Natural killer cell (primary cell): ENCODE measurements around a stretch of chr3.

GRCh38 chr3:66110665-66111306 is 72.1 kb upstream of the MAGI1 start:
- PRO-cap = no peak

GRCh38 chr3:66297974-66298450 is 77.2 kb downstream of the SLC25A26 start:
- PRO-cap = no peak

- PRO-cap = no peak
Measured at GRCh38 chr3:66431335-66432167, 69.3 kb downstream of the LRIG1 start.

GRCh38 chr3:66485524-66486066 is 15.2 kb downstream of the LRIG1 start:
- PRO-cap = no peak

DNA sequence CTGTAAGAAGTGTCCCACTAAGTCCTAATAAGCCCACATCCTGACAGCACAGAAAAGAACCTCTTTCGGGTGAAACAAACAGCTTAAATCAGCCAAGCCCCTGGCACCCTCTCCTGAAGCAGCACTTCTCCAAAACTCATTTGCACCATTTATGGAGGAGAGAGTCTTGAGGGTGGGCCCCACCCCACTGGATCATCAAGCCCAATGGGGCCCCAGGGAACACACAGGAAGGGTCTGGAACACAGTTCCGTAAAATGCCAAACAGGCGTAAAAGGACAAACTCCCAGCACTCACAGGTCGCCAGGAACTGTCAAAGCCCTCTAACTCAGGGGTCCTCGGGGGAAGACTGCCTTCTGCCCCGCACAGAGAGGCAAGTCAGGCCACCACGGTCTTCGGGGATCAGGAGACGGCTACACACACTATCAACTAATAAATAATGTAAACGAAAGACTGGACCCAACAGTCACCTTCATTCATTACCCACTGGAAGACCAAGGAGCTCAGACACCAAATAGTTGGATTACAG is 1.5 kb downstream of the LRIG1 start:
- PRO-cap = no peak

DNA sequence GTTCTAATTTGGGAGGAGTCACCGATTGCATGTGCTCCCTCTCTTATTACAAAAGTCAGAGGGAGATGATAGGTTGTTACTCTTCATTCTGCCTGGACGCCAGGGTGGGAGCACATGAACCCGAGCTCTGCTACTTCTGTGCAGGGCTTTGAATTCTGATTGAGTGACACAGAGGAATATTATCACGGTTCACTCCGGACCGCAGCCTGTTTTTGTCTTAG is 36.9 kb upstream of the LRIG1 start:
- PRO-cap = no peak

- PRO-cap = no peak
Measured at GRCh38 chr3:66809656-66810106, 188.4 kb upstream of the KBTBD8 start.

- PRO-cap = no peak
Measured at GRCh38 chr3:66822247-66822705, 175.8 kb upstream of the KBTBD8 start.

DNA sequence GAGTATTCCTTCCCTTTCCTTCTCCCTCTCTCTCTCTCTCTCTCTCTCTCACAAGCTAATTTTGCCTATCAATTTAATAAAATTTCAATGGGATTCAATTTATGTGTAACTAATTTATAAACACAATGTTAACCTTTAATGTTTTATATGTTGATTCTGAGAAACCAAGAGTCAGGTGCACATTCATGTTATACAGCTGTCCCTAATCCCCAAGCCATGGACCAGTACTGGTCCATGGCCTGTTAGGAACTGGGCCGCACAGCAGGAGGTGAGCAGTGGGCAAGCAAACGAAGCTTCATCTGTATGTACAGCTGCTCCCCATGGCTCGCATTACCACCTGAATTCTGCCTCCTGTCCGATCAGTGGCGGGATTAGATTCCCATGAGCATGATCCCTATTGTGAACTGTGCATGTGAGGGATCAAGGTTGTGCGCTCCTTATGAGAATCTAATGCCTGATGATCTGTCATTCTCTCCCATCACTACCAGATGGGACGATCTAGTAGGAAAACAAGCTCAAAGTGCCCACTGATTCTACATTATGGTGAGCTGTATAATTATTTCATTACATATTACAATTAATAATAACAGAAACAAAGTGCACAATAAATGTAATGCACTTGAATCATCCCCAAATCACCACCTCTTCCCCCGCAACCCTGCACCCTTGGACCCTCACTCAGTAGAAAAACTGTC is 178.3 kb downstream of the SUCLG2 start:
- PRO-cap = no peak

GRCh38 chr3:67685448-67685888 is 31.1 kb upstream of the SUCLG2 start:
- PRO-cap = no peak

GRCh38 chr3:68635400-68635778 is 297.0 kb downstream of the TAFA4 start:
- PRO-cap = no peak

DNA sequence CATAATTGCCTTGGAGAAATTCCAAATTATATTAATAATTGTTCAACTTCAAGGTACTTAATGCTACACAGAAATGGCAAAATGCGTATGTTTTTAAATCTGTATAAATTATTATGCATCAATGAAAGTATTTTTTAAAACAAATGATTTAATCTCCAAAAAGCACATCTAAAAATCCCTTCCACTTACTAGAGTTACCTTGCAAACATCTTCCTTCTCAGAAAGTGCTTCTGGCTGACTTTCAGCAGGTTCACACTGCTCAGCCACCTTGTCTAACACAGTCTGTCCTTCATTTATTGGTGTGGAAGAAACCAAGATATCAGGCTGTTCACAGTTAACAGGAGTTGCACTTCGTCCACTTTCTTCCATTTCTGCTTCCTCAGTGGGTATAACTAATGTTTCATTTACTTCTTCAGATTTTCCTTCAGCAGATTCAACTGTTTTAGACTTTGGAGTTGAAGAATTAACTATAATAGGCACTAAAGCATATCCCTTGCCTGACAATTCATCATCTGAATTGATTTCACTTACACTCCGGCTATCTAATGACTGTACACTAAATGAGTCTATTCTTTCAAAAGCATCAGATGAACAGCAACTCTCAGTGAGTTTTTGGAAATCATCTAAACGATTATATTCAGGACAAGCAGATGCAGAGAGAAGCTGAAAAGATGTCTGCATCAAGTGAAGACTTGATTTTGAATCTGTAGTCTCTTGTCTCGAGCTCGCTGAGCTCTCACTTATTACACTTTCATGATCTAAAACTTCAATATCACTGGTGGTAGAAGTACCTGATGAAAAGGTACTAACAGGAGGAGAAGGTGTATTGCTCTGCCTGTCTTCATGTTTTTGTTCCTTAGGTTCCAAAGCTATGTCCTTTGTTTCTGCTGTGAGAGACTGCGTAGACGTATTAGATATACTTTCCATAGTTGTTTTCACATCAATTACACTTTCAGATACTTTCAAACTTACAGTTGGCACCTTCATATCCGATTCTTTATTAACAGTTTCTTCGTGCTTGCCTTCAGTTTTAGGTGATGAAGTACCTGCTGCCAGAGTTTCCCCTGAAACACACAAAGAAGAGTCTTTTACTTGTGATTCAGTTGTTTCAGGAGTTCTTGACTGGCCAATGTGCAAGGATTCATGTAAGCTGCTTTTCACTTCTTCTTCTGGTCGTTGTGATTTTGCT is 4.6 kb downstream of the TMF1 start:
- PRO-cap = no peak

GRCh38 chr3:69052825-69053363 is 761 bp upstream of the TMF1 start:
- PRO-cap = no peak

DNA sequence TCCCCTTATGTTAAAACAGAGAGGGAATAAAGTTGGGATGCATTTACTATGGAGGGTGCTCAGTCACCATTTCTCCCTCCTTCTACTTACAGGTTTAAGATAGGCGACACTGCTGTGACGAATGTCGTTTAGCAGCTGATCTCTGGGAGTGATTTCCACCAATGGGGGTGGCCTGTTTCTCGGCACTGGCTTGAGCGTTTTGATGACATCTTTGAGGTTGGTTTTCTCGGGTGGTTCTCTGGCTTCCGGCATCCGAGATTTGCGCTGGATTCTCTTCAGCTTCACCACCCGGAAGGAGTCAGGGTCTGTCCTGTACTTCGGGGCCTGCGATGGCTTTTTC is 3.8 kb downstream of the LMOD3 start:
- PRO-cap = no peak

DNA sequence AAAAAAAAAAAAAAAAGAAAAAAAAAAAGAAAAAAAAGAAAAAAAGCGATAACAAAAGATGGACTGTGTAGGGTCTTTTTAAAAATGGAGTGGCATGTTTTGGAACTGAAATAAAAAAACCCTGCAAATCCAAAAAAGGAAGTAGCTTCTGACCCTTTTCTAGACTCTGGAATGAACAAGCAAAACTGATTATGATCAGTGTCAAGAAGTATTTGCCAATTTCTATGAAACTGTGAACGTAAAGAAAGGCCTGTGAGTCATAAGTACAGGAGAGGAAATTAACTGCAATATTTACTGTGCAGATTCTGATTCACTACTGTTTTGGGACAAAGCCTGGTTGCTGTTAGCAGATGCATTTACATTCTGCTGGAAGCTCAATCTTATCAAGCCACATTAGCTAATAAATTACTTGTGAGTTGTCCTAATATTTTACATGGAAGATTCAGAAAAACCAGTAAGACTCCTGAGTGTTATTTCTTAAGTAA is 90.0 kb upstream of the LMOD3 start:
- PRO-cap = no peak

GRCh38 chr3:69249807-69250492 is 127.6 kb upstream of the LMOD3 start:
- PRO-cap = no peak

GRCh38 chr3:69287625-69288100 is 98.2 kb downstream of the FRMD4B start:
- PRO-cap = no peak

DNA sequence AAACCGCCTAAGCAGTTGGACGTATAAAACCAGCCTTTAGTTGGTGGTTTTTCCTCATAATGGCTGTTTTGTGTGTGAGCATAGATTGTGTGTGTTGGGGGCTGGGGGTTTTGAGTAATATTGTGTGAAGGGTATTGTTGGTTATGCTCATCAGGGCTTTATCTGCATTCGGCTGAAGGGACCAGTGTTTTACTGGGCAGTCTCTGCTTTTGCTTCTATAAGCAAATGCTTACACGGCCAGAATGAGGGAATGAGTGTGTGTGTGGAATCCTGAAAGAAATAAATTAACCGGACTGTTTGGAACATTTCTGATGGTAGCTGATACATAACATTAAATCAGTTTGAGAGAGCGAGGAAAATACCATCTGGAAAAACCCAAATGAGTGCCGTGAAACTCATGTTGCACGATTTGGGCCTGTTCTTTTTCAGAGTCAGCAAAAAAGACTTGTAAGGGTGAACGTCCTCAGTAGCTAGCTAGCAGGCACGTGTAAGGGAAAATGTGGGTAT is 1.9 kb downstream of the MITF start:
- PRO-cap = no peak

GRCh38 chr3:70957930-70959088 is 625.2 kb downstream of the FOXP1 start:
- PRO-cap = no peak

- PRO-cap = no peak
Measured at GRCh38 chr3:71080456-71081272, 502.9 kb downstream of the FOXP1 start.